Kidney epithelial cell (primary cell): ENCODE measurements around the genes SNCA, GRID2, PDHA2 and RAP1GDS1.

DNA sequence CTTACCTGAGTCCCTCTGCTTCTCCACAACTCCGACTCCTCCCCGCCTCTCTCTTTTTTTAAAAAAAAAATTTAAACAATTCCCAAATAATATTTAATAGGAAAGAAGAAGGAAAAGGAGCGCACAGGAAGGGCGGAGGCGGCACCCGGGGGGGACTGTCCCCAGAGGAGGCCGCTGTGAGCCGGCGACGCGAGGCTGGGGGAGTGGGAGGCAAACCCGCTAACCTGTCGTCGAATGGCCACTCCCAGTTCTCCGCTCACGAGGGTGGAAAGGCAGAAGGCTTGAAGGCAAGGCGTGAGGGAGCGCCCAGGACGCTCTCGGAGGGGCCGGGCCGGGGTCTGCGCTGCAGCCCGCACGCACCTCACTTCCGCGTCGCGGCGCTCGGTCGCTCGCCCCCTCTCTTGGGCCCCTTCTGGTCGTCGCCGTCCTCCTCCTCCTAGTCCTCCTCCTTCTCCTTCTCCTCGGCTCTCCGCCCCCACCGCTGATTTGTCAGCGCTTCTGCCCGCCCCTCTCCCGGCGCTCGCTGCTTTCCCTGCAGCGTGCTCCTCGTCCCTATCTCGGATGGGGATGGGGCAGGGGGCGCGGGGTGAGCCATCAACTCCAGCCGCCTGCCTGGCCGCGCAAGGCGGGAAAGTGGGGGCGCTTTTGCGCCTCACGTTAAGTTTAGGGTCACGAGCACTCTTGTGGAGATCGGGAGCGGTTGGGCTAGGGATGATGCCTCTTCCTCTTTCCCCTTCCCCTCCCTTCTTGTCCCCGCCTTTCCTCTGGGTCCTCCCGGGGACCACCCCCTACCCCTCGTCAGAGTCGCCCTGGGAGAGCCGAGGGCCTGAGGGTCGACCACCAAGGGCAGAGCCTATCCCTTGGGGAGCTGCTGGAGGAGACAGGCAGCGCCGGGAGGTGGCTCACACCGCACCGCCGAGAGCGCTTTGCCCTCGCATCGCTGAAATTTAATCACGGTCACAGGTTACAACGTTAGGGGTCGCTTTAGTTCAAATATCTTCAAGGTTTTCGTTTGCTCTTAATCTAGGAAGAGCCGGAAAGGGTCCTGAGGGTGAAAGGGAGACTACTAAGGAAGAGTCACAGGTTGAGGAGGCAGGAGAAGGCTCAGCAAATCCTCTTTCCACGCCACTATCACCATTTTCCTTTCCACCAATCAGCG, at the start of gene SNCA:
SNCA (minus strand) TSS at position 424 of the 1,159 bp plus-strand sequence.
- RAMPAGE, long total RNA, result start-site peak on the minus strand centred at position 335 of the sequence, 229 bp wide, 137 and 121 reads in 2 replicates
- RRBS, result 0% methylated on average over 2 of the region's 80 CpGs

GRCh38 chr4:92303402-92304565, at the start of gene GRID2:
Gene GRID2 (plus strand): TSS chr4:92303966.
- RAMPAGE, long total RNA, result no peak
- RRBS, result 0% methylated on average over 9 of the region's 53 CpGs

DNA sequence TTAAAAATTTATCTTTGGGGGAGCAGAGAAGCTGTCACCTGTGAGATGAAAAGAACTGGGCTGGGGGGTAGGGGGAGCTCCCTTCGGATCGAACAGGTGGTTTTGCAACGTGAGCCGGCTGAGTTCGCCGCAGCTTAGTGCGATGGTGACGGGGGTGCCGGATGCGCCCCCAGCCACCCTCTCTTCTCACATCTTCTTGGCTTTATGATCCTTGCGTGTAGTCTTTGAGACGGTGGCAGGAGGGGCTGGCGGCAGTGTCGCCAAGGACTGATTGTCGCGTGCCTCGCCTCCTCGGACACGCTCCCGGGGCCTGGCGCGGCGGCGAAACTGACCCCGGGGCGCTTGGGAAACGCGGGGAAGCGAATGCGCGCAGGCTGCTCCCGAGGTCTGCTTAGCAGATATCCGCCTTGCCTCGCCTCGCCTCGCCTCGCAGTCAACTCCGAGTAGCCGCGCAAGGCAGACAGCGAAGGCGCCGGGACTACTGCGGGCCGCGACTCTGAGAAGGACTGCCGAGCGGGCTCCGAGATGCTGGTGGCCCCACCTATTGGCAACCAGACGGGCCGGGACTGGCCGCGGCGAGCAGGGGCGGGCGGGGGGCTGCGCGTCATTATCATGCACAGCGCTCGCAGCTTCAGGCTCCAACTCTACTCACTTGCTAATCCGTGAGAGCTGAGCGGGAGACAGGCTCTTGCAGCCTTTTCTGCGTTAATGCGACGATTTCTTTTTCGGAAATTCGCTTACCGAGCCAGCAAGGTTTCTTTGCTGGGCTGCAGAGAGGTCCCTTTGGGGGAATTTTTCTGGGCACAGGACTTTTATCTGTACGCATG, 1.6 kb downstream of the GRID2 start:
- RAMPAGE, long total RNA, result no peak
- RRBS, result 1% methylated on average over 12 of the region's 69 CpGs

GRCh38 chr4:94208355-94208605, 615 bp downstream of the SMARCAD1 start:
- RAMPAGE, long total RNA, result no peak
- RRBS, result no CpG with 5 or more reads among the region's 4 CpGs

- RAMPAGE, long total RNA, result no peak
Observed at GRCh38 chr4:94410062-94410357, 41.7 kb upstream of the PDLIM5 start.

- RAMPAGE, long total RNA, result no peak
- RRBS, result no CpG with 5 or more reads among the region's 5 CpGs
Observed at GRCh38 chr4:94454169-94454950, 2.6 kb downstream of the PDLIM5 start.

GRCh38 chr4:94480336-94481219, 28.8 kb downstream of the PDLIM5 start:
- RAMPAGE, long total RNA, result no peak
- RRBS, result no CpG with 5 or more reads among the region's 3 CpGs

- RAMPAGE, long total RNA, result no peak
Observed at GRCh38 chr4:94537117-94537673, 85.5 kb downstream of the PDLIM5 start.

DNA sequence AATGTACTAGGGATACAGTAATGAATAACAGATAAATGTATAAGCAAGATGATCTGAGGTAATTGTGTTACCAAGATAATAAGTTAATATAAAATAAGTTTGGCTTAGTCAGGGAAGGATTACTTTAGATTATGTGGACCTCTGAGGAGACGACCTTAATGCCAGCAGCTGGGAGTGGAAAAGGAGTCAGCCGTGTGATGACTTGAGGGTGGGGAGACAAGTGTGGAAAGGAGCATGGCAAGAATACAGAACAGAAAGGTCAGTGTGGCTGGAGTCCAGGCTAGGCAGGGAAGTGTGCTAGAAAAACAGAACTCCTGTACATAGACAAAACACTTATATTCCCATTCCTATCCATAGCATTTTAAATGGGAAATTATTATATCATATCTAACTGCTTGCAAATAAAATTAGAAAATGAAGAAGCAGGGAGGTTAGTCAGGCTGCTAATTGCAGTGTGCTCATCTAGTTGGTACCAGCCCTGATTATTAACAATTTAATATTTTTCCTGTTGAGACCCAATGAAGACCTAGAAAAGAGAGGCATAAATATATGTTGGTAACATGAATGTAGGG, 138.8 kb downstream of the PDLIM5 start:
- RAMPAGE, long total RNA, result no peak
- RRBS, result no CpG with 5 or more reads among the region's 2 CpGs

- RAMPAGE, long total RNA, result no peak
- RRBS, result no CpG with 5 or more reads among the region's 3 CpGs
Observed at GRCh38 chr4:94598146-94598606, 146.4 kb downstream of the PDLIM5 start.

GRCh38 chr4:94666187-94666695, 91.5 kb upstream of the BMPR1B start:
- RAMPAGE, long total RNA, result no peak
- RRBS, result no CpG with 5 or more reads among the region's 1 CpG

- RAMPAGE, long total RNA, result no peak
- RRBS, result no CpG with 5 or more reads among the region's 29 CpGs
Observed at GRCh38 chr4:94841215-94841892, 83.6 kb downstream of the BMPR1B start.

DNA sequence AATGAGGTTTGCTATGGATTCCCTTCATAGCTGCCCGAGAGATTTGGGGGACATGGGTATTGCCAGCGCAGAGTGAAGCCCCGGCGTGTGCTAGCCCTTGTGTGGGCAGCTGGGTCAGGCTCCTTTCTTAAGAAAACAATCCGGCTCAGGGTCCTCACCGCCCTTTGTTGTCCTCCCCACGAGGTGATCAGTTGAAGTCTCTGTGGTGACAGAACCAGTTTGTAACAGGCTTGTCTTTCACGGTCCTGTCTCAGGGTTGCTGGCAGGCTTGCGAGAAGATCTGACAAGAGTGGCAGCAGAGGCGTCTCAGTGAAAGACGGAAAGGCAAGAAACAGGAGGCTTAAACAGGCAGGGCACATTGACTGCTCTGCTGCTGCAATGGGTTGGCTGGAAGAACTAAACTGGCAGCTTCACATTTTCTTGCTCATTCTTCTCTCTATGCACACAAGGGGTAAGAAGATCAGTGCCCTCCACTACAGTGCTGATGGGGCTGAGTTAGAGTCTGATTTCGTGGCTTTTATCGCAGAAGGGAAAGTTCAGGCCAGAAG, 293.6 kb downstream of the BMPR1B start:
- RAMPAGE, long total RNA, result no peak
- RRBS, result 42% methylated on average over 3 of the region's 13 CpGs

DNA sequence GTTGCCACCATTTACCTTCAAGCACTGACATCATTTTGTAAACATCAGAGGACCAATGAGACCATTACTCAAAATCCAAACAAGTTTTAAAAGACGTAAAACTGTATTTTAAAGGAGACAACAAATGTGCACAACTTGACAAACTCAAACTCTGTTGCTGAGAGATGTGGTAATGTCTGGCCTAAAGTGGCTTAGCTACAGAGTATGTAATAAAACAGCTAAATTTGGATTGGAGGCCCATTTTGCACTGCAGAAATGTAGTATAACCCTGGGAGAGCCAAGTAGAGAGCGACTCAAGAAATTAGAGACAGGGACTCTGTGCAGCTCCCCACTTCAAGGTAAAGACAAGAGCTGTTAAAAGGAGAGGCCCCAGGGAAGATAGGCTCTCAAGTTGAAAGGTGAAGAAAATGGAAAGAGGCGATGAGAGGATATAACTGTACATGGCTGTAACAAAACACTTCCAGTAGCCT, 20.3 kb downstream of the UNC5C start:
- RAMPAGE, long total RNA, result no peak
- RRBS, result no CpG with 5 or more reads among the region's 3 CpGs

DNA sequence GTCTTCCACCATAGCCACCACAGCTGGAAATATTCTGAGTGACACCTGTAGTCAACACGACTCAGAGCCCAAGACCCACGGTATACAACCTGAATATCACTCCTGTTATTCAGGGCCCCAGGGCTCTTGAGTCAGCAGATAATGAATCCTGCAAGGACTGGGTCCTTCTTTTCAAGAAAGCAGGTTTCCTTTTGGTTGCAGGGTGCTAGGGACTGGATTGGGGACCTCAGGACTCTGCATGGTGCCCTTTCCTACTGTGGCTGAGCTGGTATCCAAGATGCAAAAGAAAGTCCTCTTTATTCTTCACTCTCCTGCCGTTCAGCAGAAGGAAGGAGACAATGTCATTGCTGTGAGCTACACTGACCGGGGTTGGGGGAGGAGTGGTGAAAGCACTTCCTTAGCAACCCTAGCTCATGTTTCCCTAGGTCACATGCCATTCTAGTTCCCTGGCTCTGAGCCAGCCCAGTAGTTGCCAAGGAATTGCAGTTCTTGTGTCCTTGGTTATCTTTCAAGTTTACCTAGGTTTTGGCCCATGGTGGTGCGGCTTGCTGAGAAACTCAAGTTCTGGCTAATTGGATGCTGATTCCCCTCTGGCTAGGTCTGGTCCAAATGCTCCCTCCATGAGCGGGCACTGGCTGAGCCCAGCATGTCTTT, 23.7 kb upstream of the UNC5C start:
- RAMPAGE, long total RNA, result no peak
- RRBS, result no CpG with 5 or more reads among the region's 6 CpGs

GRCh38 chr4:95839914-95840259, at the start of gene PDHA2:
Gene PDHA2 (plus strand): TSS chr4:95840093.
- RAMPAGE, long total RNA, result no peak
- RRBS, result no CpG with 5 or more reads among the region's 22 CpGs

GRCh38 chr4:98261072-98261788, at the start of gene RAP1GDS1:
Gene RAP1GDS1 (plus strand): TSS chr4:98261384.
- RAMPAGE, long total RNA, result no peak
- RRBS, result 1% methylated on average over 15 of the region's 89 CpGs

DNA sequence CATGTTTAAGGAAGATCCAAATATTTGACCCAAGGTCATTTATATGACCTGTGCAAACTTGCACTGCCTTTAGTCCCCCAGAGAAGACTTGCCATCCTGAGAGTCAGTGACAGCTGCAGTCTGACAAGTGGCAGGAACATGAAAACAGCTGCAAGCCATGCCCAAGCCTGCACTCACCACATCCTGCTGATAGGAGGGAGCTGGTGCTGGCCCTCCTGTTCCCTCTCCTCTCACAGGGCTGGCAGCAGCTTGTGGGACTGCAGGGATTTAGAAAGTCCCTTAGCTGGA, 187.7 kb downstream of the RAP1GDS1 start:
- RAMPAGE, long total RNA, result no peak

DNA sequence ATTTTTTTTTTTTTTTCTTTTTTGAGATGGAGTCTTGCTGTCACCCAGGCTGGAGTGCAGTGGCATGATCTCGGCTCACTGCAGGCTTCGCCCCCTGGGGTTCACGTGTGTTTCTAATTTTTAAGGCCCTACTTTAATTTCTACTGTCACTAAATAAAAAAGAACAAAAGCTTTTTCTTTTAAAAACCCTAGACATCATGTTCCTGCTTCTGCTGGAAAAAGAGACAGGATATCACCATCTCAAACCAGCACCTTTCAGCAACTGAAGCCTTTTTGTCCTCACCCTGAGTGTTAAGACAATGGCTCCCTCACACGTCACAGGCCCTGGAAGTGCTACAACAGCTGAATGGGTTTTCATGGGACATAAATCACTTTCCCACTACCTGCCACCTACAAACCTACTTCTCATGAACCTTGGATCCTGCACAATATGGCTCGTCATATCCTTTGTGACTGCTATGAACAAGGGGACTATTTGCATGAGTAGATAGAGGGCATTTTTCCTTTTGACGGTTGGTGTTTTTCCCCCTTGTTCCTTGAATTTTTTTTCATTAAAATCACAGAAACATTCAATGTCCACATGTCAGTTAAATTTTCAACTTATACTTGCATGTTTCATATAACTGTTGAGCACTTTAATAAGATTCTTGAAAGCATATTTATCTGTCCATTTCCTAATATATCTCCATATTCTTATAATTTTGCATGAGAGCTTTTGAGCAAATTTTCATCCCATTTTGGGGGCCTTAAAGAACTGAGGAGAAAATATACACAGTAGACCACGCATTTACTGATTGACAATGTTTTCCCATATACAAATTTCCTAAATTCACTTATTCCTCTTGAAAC, 93.5 kb downstream of the TSPAN5 start:
- RAMPAGE, long total RNA, result no peak
- RRBS, result no CpG with 5 or more reads among the region's 7 CpGs

DNA sequence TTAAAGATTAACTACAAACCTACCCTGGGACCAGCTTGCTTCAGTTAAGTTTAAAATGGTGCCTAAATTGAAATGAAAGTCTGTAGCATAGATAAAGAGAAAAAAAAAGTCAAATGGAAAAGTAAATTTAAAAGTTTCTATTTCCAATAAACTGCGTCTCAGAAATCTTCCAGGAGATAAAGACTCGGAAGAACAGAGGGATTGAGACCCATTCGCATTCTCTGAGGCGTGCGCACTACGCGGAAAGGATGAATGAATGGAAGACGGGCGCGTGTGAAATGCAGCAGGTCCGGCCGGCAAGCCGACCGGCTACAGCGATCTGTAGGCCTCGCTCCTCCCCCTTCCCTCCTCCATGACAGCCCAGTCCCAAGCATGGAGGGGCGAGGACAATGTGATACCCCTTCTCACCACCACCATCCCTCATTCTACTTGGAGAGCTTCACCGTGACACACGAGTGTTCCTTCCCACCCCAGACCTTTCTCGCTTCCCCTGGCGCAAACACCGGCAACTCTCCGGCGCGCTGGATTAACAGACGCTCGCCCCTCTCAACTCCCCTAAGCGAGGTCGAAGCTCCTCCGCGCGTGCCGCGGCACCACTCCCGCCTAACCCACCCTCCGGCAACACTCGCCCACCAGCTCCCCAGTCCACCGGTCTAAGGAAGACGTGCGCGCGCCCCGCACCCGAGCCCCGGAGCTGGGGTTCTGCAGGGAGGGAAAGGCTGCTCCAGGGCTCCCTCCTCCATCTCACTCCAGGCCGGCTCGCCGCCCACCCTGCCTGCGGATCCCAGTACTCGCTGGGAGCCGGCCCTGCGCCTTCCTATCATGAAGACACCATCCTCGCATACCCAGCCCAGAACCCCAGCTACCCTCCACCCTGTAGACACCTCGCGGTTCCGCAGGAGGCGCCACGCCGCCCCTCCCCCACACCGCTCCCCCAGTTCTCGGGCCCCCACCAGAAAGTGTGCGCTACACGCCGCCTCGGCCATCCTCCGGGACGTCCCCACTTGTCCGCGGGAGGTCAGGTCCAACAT, 676 bp downstream of the EIF4E start:
- RAMPAGE, long total RNA, result no peak
- RRBS, result 1% methylated on average over 22 of the region's 69 CpGs